Glomerular endothelial cell (primary cell): ENCODE measurements around a stretch of chr3.

- RAMPAGE, long total RNA = no peak
These were observed 102.4 kb upstream of the RPL32 start for GRCh38 chr3:12943723-12944128.

- RAMPAGE, long total RNA = no peak
These were observed 68.8 kb downstream of the IQSEC1 start for GRCh38 chr3:13004285-13005051.

- RAMPAGE, long total RNA = no peak
These were observed 39.0 kb upstream of the IQSEC1 start for GRCh38 chr3:13111984-13112785.

DNA sequence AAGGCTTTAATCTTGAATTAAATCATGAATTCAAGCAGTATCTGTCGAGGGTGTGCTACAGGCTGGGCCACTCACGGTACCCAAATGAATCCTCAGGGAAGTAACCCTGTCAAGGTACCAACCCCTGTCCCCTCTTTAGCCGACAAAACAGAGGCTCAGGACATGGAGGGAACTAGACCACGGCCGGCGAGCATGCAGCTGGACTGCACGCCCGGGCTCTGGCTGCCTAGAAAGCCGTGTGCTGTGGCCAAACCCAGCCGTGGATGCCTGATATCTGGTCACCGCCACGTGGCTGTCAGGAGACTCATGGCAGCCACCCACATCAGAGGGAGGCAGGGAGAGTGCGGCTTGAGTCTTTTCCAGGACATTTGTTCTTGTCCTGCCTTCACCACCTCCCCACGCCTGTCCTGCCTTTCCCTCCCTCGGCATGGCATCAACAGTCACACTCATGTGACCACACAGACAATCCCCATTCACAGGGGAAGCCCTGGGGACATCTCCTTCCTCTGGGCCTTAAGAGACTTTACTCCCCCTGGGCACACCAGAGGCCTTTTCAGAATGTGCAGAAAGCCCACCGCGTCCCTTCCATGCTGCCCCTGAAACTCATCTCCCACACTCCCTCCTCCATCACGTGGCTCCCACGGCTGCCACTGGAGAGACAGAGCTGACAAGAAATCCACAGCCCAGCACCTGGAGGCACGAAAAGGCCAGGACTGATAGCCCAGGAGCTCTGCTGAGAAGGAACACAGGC is 71.0 kb upstream of the IQSEC1 start:
- RAMPAGE, long total RNA = no peak

GRCh38 chr3:13223411-13224131 is 150.3 kb upstream of the IQSEC1 start:
- RAMPAGE, long total RNA = no peak

DNA sequence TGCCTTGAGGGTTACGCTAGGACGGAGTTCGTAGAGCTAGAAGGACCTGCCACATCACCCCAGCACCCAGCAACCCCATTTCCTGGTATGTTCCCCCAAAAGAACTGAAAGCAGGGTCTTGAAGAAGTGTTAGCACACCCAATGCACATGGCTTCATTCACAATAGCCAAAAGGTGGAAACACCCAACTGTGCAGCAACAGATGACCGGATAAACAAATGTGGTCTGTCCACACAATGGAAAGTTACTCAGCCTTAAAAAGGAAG is 157.7 kb downstream of the NUP210 start:
- RAMPAGE, long total RNA = no peak

GRCh38 chr3:13301323-13301827 is 118.7 kb downstream of the NUP210 start:
- RAMPAGE, long total RNA = no peak

DNA sequence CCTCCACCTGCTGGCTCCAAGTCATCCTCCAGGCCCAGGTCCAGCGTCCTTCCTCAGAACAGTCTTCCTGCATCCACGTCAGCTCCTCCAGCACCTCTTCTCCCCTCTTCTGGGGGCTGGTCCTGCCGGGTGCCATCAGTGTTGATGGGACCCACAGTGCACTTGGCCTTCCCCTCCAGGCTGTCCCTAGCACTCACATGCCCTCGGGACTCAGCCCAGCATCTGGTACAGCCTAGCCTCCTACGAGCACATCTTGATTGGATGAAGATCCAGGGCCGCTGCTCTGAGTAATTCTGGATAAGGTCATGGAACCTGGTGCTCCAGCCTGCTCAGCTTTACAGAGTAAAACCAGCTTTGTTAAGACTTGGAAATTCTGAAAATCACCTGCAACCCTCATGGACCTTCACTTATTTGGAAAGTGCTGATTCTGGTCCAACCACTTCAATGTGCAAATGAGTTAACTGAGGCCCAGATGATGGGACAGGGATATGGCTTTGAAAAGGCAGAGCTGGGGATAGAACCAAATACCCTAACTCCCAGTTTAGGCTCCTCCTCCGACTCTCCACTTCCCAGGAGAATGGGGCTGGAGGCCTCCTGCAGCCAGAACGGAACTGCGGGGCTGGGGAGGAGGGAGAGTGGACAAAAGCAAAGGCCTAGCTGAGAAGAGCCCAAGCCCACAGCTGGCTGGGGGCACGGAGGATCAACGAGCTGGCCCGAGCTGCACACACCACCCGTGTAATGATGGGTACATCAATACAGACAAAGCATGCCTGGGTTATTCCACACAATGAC is 75.1 kb downstream of the NUP210 start:
- RAMPAGE, long total RNA = no peak

DNA sequence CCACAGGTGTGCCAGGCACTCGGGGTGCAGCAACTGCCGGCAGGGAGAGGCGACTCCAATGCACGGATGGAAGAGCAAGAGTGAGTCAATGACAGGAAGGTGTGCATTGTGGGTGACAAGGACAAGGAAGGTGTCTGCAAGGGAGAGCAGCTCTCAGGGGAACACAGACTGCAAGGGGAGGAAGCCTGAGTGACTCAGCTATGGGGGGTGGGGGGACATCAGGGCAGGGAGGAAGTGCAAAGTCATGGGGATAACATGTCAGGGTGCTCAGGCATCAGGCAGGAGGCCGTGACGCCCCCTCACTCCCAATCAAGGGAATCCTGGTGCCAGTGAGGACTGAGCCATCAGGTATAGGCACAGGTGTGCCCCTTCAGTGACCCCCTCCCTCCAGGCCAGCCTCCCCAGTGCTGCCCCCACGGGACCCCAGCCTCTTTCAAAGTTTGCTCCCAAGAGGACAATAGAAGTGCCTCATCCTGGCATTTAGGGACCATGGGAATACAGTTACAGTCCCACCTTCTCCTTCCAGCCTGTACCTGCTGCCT is 67.3 kb downstream of the NUP210 start:
- RAMPAGE, long total RNA = no peak

DNA sequence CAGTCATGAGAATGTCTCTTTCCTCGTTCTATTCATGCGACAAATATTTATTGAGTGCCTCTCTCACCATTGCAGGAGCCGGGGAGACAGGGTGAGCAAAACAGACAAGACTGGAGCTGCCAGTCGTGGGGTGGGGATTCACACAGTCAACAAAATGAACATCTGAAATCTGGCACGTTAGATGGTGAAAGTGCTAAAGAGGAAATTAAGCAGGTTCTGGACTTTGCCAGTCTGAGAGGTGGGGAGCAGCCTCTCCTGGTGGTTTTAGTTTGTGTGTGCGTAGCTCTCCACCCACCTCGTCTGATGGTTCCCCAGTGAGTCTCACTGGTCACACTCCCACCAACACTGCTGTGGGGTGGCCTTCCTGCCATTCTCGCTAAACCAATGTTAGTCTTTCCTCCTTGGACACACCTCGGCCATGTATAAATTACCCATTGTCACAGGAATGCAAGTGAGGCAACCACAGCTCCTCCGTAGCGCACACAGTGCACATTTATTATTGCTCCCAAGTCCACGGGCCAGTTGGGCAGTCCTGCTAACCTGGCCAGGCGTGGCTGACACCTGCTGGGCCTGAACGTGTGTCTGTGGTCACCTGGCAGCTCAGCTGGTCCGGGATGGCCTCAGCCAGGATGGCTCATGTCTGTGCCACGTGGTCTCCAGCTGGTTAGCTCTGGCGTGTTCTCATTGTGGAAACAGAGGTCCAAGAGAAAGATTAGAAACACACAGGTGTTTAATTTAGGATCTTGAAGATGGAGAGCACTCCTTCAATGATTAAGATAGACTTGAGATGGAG is 31.6 kb downstream of the FBLN2 start:
- RAMPAGE, long total RNA = no peak

DNA sequence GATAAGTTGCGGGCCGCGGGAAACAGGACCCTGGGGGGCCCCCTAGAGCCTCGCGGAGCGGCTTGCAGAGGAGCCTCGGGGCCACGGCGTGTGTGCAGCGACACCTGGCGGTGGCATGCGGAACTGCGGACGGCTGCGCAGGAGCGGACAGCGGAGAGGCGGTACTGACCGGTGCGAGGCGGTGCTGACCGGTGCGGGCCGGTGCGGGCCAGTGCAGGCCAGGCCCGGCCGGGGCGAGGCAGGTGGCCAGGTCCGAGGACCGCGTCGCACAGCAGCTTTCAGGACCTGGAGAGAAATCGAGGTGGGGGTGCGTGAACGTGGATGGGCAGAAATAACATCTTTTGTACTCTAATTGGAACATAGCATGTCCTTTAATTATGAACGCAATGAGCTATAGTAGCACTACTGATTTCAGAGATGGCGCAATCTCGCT is 101.6 kb downstream of the FBLN2 start:
- RAMPAGE, long total RNA = no peak

GRCh38 chr3:14041771-14042021 is 83.0 kb downstream of the CHCHD4 start:
- RAMPAGE, long total RNA = no peak

DNA sequence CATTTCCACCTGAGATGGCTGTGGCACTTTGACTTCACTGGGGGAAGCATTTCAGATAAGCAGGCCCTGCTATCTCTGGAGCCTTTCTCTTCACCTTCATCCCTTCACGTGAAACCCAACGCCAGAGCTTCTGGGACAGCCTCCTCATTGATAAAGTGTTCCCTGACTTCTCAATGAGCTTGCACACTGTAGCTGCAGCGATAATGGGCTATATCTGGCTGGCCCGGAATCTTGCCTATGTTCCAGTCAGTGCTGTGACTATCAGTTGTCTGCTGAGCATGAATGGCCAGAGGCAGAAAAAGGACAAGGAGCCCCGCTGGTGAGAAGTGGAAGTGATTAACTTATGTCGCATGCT is 53.8 kb downstream of the LSM3 start:
- RAMPAGE, long total RNA = no peak

DNA sequence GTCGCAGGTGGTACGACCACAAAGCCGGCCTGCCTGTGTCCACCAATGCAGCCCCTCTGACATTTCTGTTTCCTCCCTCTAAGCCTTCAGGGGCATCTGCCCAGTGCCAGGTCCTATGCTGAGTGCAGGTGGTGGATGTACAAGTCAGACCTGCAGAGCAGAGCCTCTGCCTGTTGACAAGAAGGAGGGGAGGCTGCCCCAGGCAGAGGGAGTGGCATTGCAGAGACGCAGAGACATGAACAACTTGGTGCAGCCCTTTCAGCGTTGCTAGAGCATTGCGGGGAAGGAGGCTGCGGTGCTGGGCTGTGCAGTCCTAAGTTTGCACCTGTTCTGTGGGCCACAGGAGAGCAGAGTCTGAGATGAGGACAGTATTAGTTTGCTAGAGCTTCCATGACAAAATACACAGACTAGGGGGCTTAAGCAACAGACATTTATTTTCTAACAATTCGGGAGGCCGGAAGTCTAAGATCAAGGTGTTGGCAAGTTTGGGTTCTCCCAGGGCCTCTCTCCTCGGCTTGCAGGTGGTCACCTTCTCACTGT is 65.2 kb downstream of the LSM3 start:
- RAMPAGE, long total RNA = no peak

GRCh38 chr3:14297682-14298460 is 104.5 kb upstream of the SLC6A6 start:
- RAMPAGE, long total RNA = no peak

- RAMPAGE, long total RNA = no peak
These were observed 2.2 kb downstream of the SLC6A6 start for GRCh38 chr3:14404623-14404990.

- RAMPAGE, long total RNA = no peak
These were observed 18.9 kb downstream of the SLC6A6 start for GRCh38 chr3:14421040-14421903.

GRCh38 chr3:14464860-14465443 is 62.5 kb downstream of the SLC6A6 start:
- RAMPAGE, long total RNA = no peak

- RAMPAGE, long total RNA = no peak
These were observed 17.1 kb downstream of the GRIP2 start for GRCh38 chr3:14522862-14523707.

GRCh38 chr3:14652507-14653019 is 1.0 kb downstream of the CCDC174 start:
- RAMPAGE, long total RNA = no peak